ENCODE measurements around the gene FAM163B.

DNA sequence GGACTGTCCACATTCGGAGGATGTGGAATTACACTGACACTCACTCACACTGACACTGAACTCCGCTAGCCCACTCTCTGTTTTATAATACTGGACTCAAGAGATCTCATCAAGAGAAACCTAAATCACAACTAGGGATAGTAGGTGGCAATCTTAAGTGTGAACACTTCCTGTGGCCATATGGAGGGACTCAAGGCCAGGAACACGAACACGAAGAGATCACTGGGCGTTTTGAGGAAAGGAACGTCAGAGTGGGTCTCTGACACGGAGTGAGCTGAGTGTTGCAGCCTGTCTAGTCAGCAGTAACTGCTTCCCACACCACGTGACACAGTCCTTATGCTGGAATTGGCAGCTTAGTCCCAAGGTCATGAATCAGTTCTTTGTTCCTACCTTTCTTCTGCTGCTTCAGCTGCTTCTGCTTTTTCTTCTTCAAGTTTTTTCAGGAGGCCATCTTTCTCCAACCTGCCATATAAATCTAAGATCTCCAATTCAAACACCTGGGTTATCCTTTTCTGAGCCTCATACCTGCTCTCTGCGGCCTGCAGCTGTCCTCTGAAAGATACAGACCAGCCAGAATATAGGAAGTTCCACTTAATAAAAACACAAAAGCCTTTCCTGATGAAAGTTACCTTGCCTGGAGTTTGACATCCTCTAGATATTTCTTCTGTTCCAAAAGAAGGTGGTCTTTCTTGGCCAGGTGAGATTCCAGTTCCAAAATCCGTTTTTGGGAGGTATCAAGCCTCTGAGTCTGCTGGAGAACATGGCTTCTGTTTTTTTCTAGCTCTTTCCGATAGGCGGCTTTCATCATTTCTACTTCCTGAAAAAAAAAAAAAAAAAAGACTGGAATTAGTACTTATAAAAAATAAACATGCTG lies 18.3 kb downstream of the SPACA9 start:
- PRO-cap, result no peak
- RAMPAGE, long total RNA, result no peak

GRCh38 chr9:133121928-133122503 lies 976 bp upstream of the RALGDS start:
- PRO-cap, result no peak
- RAMPAGE, long total RNA, result no peak

DNA sequence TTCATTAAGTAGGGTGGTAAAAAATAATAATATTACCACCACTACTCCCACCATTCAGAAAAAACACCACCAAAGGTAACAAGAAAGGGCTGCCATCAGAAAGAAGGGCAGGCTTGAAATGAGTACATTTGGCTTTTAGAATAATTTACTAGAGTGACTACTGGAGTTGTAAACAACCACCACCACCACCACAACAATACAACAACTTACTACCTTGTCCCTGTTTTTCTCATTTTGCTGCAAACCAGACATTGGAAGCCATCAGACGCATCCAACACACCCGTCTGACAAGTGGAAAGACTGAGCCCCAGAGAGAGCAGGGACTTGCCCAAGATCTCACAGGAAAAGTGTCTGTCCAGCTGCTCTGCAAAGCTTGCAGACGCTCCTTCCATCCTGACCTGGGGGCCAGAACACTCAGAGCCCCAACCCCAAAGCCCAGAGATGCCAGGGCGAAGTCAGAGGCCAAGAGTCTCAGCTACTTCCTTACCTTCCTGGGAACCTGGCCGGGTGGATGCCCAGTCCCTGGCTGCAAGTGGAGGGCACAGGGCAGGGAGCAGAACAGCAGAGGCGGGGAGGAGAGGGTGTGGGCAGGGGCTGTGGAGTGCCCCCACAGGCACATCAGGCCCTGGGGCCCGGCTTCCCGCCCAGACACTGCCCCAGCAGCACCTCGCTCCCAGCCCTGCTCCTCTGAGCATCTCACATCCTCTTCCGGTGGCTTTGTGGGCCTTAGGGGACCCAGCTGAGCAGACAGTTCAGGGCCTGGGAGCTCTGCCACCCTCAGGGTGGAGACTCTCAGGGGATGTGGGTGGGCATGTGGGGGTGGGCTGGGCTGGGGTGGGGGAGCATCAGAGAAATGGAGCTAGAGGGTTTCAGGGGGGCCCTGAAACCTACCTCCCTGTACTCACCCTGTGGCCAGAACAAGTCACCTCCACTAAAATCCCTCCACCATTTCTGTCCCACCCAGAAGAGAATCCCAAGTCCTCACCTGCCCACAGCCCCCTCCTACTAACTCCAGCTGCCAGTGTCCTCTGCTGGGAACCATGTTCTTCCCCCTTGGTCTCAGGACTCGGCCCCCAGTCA lies 9.8 kb upstream of the RALGDS start:
- PRO-cap, result unidirectional peak, minus-strand start at position 689 of the sequence
- RAMPAGE, long total RNA, result no peak

DNA sequence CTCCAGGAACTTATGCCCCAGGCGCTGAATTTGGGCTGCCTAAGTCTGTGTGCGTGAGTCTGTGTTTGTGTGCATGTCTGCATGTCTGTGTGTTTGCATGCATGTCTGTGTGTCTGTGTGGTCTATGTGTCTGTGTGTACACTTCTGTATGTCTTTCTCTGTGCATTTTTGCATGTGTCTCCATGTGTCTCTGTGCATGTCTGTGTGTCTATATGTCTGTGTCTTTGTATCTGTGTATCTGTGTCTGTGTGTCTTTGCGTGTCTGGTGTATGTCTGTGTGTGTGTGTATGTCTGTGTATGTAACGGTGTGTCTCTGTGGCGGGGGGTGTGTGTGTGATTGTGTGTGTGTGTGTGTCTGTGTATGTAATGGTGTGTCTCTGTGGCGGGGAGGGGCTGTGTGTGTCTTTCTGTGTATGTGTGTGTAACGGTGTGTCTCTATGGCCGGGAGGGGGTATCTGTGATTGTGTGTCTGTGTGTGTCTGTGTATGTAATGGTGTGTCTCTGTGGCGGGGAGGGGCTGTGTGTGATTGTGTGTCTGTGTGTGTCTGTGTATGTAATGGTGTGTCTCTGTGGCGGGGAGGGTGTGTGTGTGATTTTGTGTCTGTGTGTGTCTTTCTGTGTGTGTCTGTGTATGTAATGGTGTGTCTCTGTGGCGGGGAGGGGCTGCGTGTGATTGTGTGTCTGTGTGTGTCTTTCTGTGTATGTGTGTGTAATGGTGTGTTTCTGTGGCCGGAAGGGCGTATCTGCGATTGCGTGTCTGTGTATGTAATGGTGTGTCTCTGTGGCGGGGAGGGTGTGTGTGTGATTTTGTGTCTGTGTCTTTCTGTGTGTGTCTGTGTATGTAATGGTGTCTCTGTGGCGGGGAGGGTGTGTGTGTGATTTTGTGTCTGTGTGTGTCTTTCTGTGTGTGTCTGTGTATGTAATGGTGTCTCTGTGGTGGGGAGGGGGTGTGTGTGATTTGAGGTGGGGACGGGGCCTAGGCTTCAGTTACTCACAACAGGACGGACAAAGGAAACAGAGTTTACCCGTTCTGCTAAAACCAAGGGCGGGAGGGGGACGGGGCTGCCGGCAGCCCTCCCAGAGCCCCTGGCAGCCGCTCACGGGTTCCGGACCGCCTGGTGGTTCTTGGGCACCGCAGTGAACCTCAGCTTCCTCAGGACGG lies 45.9 kb upstream of the OBP2B start:
- PRO-cap, result no peak
- RAMPAGE, long total RNA, result no peak

- PRO-cap, result no peak
- RAMPAGE, long total RNA, result no peak
Measured at GRCh38 chr9:133256590-133257617, 47.9 kb upstream of the OBP2B start.

DNA sequence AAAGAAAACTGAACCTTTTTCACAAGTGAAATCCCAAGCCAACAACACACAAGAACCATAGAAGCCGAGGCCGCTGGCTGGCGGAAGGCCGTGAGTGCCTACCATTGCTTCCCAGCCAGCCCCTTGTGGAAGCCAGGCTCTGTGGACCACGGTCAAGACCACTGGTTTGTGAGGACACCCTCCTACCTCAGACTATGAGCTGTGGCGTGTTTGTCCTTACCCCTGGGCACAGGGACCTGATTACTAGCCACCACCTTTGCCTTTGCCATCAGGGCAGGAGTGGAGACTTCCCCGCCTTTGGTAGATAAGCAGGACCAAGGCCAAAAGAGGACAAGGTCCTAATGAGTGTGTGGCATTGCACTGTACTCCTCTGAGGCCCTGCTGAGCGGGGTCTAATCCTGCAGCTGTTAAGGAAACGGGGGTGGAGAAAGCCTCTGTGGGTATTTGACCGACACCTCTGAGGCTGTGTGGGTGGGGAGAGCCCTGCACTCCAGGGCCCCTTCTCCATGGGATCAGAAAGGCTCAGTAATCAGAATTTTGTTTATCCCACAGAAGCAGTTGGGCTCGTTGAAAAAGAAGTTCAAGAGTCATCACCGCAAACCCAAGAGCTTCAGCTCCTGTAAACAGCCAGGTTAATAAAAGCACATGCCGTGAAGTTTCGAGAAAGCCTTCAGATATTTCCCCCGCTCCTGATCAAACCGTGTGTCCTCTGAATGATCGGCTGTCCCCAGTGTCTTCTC lies 4.3 kb downstream of the SURF2 start:
- PRO-cap, result no peak
- RAMPAGE, long total RNA, result no peak

DNA sequence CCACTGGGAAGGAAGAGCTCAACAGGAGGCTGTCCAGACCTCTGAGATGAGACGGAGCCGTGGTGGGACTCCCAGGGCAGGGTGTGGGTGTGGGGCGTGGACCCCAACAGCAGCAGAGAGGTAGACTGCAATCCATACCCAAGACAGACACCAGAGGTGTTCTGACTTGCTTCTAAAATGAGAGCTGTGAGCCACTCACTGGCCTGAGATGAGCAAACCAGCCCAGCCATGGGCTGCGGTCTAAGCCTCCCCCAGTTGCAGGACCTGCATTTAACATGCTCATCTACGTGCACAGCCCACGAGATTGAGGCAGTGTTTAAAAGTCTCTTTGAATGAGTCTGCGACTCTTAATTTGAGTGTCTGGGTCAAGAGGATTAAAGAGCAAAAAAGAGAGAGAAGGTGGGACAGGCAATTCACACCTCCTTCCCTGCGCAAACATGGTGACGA lies 6.0 kb downstream of the SURF4 start:
- PRO-cap, result no peak
- RAMPAGE, long total RNA, result no peak

DNA sequence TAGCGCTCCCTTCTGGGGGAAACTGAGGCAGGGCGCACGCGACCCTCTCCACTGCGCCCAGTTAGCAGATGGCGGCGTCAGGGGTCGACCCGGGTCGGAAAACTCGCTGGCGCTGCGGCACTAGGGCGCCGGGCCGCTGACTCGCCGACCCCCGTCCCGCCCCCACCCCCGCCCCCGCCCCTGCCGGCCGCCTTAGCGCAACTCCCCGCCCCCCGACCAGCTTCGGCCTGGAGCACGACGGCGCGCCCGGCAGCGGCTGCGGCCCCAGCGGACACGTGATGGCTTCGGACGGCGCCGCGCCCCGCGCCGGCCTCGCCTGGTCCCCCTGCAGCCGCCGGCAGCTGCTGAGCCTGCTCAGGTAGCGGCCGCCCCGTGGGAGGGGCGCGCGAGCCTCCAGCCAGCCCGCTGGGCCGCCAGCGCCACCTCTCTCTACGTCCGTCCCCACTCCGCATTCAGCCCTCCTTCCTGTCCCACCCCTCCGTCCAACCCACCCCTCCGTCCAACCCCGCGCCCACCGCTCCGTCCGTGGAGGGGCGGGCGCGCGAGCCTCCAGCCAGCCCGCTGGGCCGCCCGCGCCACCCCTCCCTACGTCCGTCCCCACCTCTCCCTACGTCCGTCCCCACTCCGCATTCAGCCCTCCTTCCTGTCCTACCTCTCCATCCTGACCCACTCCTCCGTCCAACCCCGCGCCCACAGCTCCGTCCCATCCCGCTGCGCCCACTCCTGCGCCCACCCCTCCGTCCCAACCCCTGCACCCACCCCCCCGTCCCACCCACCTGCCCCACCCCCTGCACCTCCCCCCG lies 6.4 kb downstream of the ADAMTS13 start:
- PRO-cap, result no peak
- RAMPAGE, long total RNA, result no peak

- PRO-cap, result no peak
- RAMPAGE, long total RNA, result no peak
Measured at GRCh38 chr9:133440918-133441506, 18.8 kb upstream of the CACFD1 start.

DNA sequence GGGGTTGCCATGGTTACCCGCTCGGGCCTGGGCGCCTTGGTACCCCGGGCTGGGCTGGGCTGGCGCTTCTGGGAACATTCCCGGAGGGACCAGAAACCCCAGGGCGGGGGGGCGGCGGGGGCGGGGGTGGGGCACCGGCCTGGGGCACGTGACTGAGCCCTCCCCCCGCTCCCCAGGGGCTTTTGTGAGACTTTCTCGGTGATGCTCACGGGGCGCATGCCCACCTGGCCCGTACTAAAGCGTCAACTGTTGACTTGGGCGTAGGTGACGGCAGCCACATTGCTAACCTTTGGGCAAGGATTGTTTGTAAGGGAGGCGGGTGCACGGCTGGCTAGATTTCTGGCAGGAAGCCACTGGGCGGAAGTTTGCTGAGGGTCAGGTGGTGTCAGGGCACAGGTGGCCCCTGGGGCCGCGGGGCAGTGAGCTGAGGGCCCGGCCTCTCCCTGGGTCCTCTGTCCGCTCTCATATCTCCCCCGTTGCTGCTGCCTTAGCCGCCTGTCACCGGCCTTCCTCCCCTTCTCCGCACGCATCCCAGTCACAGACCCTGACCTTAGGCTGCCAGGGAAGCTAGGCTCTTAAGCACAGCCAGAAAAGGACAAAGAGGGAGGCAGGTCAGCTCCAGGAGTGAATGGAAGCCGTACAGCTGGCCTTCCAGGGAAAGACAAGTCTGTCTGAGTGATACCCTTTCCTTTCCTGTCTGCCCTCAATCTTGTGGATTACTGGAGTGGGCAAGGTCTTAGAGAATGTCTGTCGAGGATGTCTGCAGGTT lies 765 bp downstream of the CACFD1 start:
- PRO-cap, result bidirectional peak, plus-strand start at position 187 of the sequence, minus-strand start at position 177 of the sequence
- RAMPAGE, long total RNA, result no peak

DNA sequence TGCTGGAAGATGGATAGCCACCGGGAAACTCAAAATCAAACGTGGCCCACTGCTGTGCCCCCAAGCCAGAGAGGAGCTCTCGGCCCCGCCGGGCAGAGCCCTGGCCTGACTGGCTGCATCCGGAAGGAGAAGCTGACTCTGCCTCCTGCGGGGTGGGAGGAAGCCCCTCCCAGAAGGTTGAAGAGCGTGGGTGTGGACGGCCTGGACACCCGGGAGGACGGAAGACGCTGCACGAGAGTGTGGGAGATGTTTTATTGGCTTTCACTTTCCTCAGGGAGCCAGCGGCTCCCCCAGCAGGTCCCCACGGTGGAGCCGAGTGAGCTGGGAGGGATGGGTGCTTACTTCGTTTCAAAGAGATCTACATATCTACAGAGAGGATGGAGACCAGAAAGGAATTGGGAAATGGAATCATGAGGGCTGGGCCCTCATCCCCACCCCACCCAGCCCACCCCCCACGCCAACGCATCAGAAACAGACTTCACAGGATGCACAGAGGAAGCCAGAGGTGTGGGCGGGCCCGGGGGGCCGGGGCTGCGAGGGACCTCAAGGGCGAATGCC lies 32.3 kb downstream of the FAM163B start:
- PRO-cap, result bidirectional peak, plus-strand start at position 208 of the sequence, minus-strand start at position 102 of the sequence
- RAMPAGE, long total RNA, result no peak

- PRO-cap, result no peak
- RAMPAGE, long total RNA, result no peak
Measured at GRCh38 chr9:133584372-133585290, 24.6 kb downstream of the FAM163B start.

DNA sequence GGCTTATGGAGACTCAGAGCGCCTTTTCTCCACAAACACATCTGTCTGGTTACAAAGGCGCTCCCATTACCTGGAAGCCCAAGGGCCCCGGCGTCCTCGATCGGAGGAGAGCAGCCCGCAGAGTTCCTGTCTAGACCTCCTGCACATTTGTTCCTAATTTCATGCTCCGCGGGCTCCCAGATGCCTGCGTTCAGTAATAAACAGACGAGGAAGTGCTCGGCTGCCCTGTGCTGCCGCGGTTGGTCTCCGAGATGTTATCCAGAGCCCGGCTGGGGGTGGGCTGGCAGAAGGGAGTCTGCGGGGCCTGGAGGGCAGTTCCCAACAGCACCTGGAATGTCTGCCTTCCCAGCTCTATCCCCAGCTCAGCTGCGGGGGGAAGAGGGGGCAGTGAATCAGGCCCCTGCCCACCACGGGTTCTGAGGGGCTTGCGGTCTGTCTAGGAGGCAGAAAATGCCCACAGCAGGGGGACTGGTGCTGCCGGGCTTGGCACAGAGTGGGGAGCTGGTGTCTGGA lies 23.2 kb downstream of the FAM163B start:
- PRO-cap, result no peak
- RAMPAGE, long total RNA, result no peak

GRCh38 chr9:133609287-133609637 lies at the start of gene FAM163B:
Gene FAM163B (minus strand): TSS chr9:133609389.
- PRO-cap, result no peak
- RAMPAGE, long total RNA, result no peak

GRCh38 chr9:133634027-133634638 lies 2.0 kb upstream of the DBH start:
- PRO-cap, result no peak
- RAMPAGE, long total RNA, result no peak

- PRO-cap, result no peak
- RAMPAGE, long total RNA, result no peak
Measured at GRCh38 chr9:133679444-133680011, 43.4 kb downstream of the DBH start.

DNA sequence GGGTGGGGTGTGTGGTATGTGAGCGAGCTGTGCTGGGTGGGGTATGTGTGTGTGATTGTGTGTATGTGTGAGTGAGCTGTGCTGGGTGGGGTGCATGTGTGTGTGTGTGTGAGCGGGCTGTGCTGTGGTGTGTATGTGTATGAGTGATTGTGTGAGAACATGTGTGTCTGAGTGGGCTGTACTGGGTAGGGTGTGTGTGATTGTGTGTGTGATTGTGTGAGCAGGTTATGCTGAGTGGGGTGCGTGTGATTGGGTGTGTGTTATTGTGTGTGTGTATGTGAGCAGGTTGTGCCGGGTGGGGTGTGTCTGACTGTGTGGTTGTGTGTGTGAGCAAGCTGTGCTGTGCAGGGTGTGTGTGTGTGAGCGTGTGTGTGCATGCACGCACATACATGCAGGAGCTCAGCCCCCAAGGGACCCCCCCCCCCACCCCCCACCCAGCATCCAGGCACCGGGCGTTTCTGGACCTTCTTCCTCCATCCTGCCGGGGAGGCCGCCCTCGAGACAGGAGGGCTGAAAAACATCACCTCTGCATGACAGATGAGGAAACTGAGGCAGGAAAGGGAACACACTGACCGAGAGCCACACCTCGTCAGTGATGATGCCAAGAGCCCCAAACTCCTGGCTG lies 54.2 kb upstream of the SARDH start:
- PRO-cap, result no peak
- RAMPAGE, long total RNA, result no peak

DNA sequence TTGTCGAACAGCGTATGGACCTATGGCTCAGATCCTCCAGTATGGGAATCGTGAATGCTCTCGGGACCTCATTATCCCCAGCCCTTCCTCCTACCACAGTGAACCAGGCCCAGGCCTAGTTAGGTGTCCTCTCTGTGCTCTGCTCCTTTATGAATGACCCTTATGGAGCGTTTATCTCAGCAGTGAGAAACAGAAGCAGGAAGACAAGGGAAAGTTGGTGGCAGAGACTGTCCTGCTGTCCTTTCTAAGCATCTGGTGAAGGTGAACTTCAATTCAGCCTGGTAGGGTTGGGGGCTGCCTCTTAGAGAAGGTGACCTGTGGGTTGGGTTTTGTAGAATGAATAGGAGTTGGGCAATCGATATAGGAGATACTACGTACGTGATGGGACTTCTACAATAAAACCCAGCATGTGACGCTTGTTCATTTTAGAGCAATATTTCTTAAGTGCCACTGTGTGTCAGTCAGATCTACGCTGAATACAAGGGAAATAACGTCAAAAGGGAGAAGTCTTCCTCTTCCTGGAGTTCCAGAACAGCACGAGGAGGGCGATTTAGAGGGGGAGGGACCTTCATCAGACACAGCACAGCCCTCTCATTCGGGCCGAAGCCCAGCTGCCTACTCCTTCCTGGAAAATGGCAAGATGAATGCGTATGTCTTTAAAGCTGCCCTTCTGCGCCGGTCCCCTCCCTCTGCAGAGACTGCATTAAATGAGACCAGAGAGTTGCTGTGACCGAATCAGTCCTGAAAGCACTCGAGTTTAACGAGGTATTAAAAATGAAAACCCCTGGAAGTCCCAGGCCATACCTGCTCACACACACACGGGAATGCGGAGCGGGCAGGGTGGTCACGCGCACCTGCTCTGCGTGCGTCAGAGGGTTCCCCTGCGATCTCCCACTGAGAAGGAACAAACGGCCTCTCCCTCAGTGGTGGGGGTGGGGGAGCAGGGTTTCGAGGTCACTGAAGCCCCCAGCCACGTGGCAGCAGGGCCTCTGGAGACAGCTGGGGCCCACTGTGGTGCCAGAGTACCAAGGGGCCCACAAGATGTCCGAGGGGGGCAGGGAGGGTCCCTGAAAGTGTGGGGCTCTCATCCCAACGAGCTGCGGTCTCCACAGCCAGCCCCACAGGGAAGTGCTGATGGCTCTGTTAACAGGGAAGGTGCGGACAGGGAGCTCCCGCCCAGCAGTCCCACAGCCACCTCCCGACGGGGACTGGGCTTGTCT lies 85.3 kb upstream of the SARDH start:
- PRO-cap, result no peak
- RAMPAGE, long total RNA, result no peak

- PRO-cap, result no peak
- RAMPAGE, long total RNA, result no peak
Measured at GRCh38 chr9:133862369-133863236, 124.5 kb upstream of the SARDH start.

- PRO-cap, result no peak
- RAMPAGE, long total RNA, result no peak
Measured at GRCh38 chr9:133973492-133974273, 18.4 kb downstream of the VAV2 start.